ENCODE results near the genes TRIM63, PDIK1L, C1orf232, CATSPER4, SH3BGRL3 and HMGN2.

- RRBS = no CpG with 5 or more reads among the region's 3 CpGs
Measured at GRCh38 chr1:25693878-25694363, 77.3 kb downstream of the MAN1C1 start.

DNA sequence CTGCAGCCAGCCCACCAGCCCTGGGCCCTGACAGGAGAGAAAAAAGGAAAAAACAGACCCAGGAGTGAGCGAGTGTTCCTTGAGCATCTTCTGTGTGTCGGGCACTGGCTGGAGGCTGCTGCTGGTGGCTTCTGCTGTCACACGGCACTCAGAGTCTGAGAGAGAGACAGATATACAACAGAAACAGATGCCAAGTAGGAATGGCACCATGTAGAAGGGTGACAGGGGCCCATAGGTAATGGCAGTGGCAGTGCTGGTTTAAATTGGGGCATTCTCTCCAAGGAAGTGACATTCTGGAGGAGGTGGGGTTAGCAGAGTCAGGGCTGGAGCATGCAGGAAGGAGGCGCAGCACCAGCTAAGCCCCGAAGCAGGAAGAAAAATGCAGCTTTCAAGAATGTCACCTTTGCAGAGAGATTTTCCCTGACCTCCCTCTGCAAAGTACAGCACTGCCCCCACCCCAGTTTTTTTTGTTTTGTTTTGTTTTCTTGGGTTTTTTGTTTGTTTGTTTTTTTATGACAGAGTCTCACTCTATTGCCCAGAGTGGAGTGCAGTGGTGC lies 24.5 kb upstream of the SELENON start:
- RRBS = no CpG with 5 or more reads among the region's 5 CpGs

- RRBS = 33% methylated on average over 3 of the region's 12 CpGs
Measured at GRCh38 chr1:25809046-25809416, 9.0 kb downstream of the SELENON start.

DNA sequence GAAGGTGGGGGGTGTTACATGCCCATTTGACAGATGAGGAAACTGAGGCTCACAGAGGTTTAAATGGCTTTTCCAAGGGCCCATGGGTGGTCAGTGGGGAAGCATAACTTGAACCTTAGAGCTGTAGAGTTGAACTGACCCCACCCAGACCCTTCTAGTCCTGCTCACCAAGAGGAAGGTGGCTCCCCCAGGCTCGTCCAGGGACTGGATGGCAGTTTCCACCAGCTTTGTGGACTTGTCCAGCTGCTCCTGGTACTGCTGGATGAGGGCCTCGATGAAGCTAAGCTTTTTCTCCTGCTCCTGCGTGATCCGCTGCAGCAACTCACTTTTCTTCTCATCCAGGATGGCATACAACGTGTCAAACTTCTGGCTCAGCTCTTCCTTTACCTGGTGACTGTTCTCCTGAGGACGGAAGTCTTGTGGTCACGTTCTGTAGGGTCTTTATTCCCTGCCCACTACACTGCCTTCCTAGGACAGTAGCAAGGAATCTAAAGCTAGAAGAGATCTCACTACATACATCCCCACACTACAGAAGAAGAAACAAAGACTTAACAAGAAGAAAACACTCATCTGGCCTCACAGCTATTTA lies 9.1 kb downstream of the TRIM63 start:
- RRBS = no CpG with 5 or more reads among the region's 7 CpGs

DNA sequence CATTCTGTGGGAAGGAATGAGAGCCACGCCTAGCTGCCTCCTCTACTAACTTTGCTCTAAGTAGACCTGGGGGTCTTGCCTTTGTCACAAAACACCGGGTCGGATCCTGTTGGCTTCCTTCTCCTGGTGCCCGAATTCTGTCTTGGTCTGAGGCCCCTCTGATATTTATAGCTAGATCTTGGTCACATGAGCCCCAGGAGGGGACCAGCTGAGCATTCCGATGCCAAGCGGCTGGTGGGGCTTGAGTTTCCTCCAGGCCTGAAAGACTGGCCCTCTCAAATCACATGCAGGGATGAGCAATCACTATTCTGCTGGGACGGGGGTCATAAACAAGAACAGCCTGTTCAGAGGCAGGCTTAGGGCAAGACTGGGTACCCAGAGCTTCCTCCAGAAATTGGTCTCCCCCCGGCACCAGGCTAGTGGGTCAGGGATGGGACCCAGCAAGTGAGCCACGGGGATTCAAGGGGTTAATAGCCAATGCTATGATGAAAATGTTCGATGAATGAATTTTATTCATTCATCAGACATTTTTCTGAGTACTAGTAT lies at the start of gene TRIM63:
TRIM63 (minus strand) TSS at position 139 of the 546 bp plus-strand sequence.
- RRBS = no CpG with 5 or more reads among the region's 10 CpGs

DNA sequence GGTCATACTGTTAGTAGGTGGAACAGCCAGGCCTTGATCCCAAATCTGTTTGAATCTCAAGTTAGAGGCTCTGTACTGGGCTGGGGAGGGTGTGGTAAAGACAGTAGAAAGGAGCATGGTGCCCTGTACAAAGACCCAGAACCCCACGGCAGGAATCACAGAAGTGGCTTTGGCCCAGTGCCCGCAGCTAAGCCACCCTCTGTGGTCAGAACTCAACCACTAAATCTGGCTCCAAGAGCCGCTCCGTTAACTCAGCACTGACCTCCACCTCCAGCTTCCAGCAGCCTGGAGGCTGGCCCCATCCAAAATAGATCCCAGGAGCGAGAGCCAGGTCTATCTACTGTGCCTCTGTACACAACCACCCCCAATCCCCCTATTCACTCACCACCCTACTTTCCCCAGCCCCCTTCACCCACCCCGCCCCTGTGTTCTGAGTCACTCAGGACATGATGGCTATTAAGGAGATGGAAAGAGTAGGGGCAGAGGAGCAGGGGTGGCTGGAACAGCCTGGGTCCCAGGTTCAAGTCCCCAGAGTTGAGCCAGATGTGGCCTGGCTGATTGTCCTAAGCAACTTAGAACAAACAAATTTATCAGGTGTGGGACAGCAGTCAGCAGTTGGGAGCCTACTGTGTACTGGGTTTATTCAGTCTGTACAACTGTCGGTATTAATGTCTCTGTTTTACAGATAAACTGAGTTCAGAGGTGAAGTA lies 14.3 kb upstream of the TRIM63 start:
- RRBS = no CpG with 5 or more reads among the region's 7 CpGs

DNA sequence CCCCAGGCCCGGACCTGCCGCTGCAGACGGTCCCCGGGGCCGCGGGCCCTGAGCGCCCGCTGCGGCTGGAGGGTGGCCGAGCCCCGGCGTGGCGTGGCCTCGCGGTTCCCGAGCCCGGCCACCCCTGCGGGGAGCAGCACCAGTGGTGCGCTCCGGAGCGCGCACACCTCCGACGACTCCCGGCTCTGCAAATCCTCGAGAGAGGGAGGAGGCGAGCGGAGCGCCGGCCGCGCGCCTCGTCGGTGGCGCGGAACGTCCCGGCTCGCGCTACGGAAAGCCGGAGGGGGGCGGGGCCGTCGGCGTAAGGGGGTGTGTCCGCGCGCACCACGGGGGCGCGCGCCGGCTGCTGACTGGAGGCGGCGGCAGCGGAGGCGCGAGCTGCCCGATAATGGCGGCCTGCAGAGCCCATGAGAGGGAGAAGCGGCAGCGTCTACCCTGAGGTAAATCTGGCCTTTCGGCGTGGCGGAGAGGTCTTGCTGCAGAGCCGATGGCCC lies at the start of gene PDIK1L:
PDIK1L (plus strand) TSS at position 349 of the 494 bp plus-strand sequence.
- RRBS = under 1% methylated on average over 23 of the region's 68 CpGs

DNA sequence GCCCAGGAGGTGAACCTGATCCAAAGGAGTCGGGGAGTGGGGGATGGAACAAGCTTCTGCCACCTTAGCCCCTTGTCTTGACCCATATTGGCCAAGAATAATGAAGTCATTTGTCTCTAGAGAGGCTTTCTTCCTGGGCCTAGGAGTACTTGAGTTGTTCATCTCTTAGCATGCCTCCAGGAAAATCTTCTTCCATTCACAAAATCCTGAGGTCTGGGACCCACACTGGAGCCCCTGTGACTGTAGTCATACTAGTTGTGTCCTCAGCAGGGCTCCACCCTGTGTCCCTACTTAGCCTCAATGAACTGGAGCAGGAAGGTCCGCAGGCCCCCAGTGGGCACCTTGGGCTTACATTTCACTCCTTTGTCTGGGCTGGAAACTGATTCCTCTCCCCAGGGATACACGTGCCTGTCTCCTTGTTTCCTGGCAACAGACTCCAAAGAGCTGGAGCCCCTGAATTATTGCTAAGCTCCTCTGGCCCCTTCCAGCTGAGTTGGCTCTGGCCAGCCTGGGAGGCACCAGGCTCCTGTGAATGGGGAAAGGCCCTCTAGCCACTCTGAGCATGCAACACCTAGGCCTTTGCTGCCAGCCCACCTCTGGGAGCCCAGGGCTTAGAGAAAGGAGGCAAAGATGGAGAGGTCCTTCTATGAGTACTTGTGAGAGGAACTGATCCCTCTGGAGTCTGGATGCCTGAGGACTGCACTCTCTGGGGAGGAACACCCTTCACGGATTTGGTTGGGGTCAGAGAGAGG lies at the start of gene C1orf232:
C1orf232 (minus strand) TSS at position 307 of the 752 bp plus-strand sequence.
- RRBS = no CpG with 5 or more reads among the region's 4 CpGs

DNA sequence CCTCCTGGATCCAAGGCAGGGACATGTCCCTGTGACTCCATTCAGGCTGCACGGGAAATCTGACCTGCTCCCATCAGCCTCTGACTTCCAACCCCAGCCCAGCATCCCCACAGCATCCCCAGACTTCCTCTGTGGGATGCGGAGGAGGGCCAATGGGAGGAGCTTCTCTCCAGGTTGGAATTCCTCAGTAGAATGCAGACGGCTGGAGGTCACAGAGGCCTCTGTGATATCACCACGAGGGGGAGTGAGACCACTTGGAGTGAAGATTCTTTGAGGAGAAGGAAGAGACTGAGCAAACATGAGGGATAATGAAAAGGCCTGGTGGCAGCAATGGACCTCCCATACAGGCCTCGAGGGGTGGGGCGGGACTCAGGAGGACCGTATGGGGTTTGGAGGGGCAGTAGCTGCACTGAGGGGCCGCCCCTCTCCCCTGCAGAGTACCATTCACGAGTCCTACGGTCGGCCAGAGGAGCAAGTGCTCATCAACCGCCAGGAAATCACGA lies at the start of gene CATSPER4:
CATSPER4 (plus strand) TSS at position 273 of the 503 bp plus-strand sequence.
- RRBS = no CpG with 5 or more reads among the region's 13 CpGs

DNA sequence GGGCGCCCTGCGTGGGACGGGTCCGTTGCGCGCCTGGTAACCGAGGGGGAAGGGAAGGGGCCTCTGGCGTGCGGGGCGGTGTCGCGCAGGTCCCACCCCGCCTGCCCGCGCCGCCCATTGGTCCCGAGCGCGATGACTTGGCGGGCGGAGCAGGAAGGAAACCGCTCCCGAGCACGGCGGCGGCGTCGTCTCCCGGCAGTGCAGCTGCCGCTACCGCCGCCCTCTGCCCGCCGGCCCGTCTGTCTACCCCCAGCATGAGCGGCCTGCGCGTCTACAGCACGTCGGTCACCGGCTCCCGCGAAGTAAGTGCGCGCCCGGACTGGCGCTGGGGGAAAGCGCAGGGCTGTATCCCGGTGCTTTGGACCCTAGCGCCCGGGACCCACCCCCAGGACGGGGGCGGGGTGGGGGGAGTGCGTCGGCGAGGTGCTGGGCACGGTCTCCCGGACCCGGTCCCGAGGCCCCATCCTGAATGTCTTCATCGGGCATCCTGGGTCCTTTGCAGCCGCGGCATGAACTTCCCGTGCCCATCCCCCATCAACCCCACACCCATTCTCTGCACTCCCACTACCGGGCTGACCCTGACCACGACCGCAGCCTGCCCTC lies at the start of gene SH3BGRL3:
SH3BGRL3 (plus strand) TSS at position 185 of the 603 bp plus-strand sequence.
- RRBS = under 1% methylated on average over 22 of the region's 67 CpGs

GRCh38 chr1:26280710-26280969 lies 754 bp downstream of the SH3BGRL3 start:
- RRBS = no CpG with 5 or more reads among the region's 7 CpGs

GRCh38 chr1:26284315-26285408 lies 4.8 kb downstream of the SH3BGRL3 start:
- RRBS = no CpG with 5 or more reads among the region's 29 CpGs

DNA sequence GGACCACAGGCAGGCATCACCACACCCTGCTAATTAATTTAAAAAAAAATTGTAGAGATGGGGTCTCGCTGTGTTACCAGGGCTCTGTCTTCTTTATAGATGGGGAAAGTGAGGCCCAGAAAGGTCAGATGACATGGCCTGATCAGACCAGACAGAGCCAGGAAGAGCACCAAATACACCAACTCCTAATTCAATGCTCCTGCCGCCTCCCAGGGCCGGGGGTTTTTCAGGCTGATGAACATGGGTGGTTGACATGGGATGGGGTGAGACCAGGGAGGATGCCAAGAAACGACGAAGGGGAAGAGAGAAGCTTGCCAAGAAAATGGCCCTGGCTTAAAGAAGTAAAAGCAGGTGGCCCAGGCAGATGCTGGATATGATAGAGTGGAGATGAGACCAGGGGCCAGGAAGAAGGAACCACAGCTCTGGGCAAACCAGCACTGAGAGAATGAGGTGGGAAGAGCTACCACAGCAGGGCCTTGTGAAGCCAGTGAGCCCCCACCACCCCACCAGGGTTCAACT lies 8.2 kb downstream of the SH3BGRL3 start:
- RRBS = no CpG with 5 or more reads among the region's 5 CpGs

DNA sequence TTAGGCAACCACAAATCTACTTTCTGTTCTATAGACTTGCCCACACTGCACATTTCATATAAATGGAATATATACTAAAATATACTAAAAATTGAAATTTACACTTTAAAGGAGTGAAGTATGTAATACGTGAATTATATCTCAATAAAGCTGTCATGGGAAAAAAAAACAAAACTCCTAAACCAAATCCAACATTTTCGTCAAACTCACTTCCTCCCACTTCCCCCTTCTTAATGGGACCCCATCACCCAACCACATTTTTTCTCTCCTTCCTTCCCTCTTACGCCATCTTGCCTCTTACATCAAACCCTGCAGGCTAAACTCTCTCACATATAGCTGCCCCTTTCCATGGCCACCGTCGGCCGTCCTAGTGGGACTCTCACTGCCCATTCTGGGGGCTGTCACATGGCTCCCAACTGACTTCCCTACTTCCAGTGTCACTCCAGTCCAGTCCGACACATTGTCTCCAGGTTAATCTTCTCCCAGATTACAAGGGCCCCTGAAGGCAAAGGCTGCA lies 857 bp downstream of the UBXN11 start:
- RRBS = no CpG with 5 or more reads among the region's 7 CpGs

- RRBS = 9% methylated on average over 24 of the region's 85 CpGs
Measured at GRCh38 chr1:26335900-26337035, 17.7 kb downstream of the CRYBG2 start.

- RRBS = no CpG with 5 or more reads among the region's 15 CpGs
Measured at GRCh38 chr1:26363679-26364149, 8.8 kb downstream of the ZNF683 start.

DNA sequence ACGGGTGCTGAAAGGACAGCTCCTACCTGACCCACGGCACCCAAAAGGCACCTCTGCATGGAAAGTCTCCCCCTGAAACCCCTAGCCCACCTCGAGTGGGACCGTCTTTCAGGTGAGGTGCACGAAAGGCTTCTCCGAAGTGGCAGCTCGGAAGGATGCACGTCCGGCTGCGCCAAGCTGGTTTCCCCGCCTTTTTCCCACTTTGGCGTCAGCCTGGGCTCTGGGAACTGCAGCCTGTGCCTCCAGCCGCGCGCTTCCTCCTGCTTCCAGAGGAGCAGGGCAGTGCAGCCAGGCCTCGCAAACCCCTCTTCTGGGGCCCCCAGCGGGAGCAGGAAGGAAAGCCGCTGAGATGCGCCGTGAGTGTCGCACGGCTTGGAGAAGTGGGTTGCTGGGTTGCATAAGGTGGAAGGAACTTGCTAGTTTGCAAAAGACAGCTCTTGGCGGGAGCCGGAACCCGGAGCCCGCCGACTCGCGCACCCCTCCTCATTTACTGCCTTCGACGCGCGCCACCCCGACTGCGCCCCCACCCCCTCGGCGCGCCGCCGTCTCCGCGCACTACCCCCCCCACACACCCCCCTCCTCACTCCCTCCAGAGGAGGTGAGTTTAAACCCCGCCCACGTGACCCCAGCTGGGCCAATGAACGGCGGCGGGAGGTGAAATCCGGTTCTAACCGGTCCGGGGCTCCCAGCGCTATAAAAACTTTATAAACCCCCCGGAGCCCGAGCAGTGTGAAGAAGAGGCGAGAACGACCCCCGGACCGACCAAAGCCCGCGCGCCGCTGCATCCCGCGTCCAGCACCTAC lies at the start of gene HMGN2:
HMGN2 (plus strand) TSS at position 657 of the 803 bp plus-strand sequence.
- RRBS = no CpG with 5 or more reads among the region's 63 CpGs

GRCh38 chr1:26483527-26484012 lies 11.3 kb downstream of the HMGN2 start:
- RRBS = no CpG with 5 or more reads among the region's 8 CpGs

DNA sequence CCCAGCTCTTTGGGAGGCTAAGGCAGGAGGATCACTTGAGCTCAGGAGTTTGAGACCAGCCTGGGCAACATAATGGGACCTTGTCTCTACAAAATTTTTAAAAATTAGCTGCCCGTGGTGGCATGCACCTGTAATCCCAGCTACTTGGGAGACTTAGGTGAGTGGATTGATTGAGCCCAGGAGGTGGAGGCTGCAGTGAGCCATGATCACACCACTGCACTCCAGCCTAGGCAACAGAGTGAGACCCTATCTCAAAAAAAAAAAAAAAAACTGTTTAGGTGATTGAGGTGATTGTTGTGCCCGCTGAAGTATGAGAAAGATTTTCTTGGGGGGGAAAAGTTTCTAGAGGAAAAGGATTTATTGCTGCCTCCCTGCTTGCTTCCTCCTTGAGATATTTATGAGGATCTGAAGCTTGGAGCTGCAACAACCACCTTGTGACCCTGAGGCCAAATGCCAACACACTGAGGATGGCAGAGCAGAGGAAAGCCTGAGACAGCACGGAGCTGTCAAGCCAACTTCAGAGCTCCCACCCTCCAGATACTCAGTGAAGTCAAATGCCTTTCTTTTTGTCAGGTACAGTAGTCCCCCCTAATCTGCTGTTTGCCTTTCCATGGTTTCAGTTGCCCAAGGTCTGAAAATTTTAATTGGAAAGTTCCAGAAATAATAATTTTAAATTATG lies 14.8 kb downstream of the HMGN2 start:
- RRBS = no CpG with 5 or more reads among the region's 3 CpGs

GRCh38 chr1:26598844-26599348 lies 69.3 kb downstream of the RPS6KA1 start:
- RRBS = no CpG with 5 or more reads among the region's 5 CpGs

Data from epithelial cell of prostate (primary cell).